Foreskin fibroblast (primary cell): ENCODE measurements around a stretch of chr9.

GRCh38 chr9:134340451-134341291 is 14.4 kb downstream of the RXRA start:
- RRBS, result no CpG with 5 or more reads among the region's 32 CpGs

GRCh38 chr9:134347995-134348909 is 22.0 kb downstream of the RXRA start:
- RRBS, result 25% methylated on average over 7 of the region's 31 CpGs

GRCh38 chr9:134356477-134357559 is 30.6 kb downstream of the RXRA start:
- RRBS, result no CpG with 5 or more reads among the region's 35 CpGs

- RRBS, result 80% methylated on average over 5 of the region's 43 CpGs
These were observed 60.9 kb downstream of the RXRA start for GRCh38 chr9:134386785-134387890.

DNA sequence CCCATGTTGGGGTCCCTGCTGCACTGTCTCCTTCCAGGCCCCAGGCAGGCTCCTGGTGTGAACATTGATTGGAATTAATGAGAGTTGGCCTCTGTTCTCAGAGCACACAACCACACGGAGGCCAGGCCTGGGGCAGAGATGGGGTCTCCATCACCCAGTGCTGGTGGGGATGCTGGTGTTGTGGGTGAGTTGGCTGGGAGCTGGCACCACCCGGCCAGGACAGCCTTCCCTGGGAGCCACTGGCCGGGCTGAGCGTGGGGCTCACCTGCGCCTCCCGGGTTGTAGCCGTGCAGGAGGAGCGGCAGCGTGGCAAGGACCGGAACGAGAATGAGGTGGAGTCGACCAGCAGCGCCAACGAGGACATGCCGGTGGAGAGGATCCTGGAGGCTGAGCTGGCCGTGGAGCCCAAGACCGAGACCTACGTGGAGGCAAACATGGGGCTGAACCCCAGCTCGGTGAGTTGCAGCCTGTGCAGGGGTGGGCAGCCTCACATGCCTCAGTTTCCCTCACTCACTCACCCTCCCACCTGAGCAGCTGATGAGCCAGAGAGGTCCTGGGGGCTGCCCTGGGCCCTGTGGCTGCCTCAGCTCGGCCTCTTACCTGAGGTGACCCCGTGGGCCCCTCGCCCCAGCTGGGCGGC is 90.7 kb downstream of the RXRA start:
- RRBS, result 93% methylated on average over 10 of the region's 23 CpGs

DNA sequence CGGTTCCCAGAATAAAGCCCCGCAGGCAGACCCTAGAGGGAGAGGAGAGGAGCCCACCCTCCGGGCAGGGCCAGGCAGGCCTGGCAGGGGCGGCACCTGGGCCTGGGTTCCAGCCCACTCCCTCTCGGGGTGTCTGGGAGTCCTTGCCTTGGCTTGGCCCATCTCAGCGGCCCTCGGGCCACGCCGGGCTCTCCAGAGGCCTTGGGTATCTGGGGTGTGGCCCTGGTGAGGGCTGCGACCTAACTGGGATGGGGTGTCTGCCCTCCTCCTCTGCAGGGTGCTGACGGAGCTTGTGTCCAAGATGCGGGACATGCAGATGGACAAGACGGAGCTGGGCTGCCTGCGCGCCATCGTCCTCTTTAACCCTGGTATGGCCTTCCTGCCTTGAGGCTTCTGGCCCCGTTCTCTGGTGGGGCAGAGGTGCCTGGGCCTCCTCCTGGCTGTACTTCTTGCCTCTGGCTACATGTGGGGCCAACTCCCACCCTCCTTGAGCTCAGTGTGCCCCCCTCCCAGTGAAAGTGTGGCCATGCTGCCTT is 105.4 kb downstream of the RXRA start:
- RRBS, result no CpG with 5 or more reads among the region's 17 CpGs

DNA sequence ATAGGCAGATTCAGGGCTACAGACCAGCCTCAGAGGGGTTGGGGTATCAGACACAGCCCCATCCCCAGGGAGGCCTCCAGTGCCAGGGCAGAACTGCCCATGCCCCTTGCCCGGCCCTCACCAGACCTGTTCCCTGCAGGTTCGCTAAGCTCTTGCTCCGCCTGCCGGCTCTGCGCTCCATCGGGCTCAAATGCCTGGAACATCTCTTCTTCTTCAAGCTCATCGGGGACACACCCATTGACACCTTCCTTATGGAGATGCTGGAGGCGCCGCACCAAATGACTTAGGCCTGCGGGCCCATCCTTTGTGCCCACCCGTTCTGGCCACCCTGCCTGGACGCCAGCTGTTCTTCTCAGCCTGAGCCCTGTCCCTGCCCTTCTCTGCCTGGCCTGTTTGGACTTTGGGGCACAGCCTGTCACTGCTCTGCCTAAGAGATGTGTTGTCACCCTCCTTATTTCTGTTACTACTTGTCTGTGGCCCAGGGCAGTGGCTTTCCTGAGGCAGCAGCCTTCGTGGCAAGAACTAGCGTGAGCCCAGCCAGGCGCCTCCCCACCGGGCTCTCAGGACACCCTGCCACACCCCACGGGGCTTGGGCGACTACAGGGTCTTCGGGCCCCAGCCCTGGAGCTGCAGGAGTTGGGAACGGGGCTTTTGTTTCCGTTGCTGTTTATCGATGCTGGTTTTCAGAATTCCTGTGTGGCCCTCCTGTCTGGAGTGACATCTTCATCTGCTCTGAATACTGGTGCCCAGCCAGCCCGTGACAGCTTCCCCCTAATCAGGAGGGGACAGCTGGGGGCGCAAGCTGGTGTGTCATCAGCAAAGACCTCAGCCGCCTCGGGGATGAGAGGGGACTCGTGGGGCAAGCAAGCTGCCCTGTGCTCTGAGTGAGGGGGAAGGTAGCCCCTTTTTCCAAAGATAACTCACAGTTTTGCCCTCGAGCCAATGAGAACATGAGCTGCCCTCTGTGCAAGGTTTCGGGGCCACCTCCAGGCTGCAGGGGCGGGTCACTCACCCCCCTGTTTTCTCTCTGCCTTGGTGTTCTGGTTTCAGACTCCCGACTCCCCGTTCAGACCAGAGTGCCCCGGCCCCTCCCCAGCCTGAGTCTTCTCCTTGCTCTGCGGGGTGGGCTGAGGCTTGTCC is 110.4 kb downstream of the RXRA start:
- RRBS, result 49% methylated on average over 4 of the region's 34 CpGs

DNA sequence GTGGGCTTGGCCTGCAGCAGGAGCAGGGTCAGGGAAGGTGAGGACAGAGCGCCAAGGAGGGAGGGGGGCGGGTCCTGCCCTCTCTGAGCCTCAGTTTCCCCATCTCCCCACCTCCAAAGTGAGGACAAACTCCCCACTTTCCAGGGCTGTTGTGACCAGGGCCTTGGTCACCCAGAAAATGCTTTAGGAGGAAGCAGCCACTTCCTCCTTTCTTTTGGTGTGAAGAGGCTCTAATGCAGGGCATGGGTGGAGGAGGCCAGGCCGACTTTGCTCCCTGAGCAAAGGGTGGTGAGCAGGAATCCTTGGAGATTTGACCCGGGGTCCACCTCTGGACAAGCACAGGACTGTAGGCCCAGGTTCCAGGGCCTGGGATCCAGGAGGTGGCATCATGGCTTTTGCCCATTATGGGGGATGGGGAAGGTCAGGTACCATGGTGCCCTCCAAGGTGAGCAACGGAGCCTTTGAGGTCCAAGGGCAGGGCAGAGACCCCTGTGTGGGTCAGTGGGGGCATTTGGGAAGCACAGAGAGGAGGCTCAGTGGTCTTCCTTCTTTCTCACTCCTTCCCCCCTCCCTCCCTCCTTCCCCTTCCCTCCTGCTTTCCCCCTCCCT is 117.6 kb downstream of the RXRA start:
- RRBS, result no CpG with 5 or more reads among the region's 5 CpGs

GRCh38 chr9:134458391-134458851 is 132.2 kb downstream of the RXRA start:
- RRBS, result 11% methylated on average over 3 of the region's 10 CpGs

GRCh38 chr9:134637263-134637863 is 4.2 kb upstream of the COL5A1 start:
- RRBS, result no CpG with 5 or more reads among the region's 17 CpGs

DNA sequence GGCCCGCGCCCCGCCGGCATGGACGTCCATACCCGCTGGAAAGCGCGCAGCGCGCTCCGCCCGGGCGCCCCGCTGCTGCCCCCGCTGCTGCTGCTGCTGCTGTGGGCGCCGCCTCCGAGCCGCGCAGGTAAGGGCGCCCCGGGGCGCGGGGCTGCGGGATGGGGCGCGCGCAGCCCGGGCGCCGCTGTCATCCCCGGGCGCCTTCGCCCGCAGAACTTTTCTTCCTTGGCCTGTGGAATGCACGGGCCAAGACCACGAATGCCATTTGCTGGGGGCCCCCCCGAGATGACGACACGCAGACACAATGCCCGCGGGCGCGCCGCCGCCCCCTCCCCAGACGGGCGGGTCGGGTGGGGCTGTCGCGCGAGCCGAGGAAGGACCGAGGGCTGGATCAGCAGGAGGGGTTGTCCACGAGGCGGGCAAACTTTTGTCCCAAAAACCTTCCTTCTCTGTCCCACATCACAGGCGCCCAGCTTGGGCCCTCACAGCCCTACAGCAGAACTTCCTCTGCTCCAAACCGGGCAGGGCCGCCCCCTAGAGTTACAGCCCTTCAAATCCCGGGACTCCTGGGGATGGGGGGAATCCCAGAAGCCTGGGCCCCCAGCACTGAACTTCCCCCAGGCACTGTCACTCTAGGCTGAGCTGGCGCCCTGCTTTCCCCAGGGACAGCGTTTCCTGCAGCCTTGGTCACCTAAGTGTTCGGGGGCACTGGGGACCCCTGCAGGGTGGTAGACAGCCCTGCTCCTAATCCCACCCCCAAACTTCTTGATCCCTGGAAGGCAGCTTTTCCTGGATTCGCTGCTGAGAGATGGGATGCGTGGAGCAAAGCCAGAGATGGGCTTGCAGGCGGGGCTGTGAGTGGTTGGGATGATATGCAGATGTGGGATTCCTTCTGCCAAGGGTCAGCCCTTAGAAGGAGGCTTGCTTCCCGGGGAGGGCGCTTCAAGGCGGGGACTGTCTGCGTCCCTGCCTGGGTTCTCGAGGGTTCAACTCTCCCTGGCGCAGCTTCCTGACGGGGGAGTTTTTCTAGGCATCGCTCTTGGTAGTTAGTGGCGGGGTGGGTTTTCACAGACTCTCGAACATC is 909 bp downstream of the COL5A1 start:
- RRBS, result 2% methylated on average over 23 of the region's 76 CpGs

DNA sequence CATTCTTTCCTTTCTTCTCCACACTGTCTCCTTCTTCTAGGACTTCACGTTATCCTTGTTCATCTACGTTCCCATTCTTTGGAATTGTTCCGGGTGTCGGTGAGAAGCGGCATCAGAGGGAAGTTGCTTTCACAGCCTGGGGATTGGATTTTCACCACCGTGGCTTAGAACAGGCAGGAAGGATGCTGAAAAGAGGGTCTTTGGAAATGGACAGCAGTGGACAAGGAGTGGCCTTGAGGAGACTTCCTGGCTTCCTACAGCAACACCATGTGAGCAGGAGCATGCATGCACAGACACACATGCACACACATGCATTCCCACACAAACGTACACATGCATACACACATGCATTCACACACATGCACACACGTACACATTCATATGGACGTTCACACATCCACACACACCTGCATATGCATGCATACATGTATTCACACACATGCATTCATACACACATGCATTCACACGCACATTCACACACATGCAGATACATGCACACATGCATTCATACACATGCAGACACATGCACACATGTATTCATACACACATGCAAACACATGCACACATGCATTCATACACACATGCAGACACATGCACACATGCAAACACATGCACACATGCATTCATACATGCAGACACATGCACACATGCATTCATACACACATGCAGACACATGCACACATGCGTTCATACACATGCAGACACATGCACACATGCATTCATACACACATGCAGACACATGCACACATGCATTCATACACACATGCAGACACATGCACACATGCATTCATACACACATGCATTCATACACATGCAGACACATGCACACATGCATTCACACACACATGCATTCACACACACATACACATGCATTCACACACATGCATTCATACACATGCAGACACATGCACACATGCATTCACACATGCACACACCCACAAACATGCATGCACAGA is 105.8 kb downstream of the COL5A1 start:
- RRBS, result no CpG with 5 or more reads among the region's 11 CpGs

- RRBS, result no CpG with 5 or more reads among the region's 10 CpGs
These were observed 91.6 kb upstream of the FCN2 start for GRCh38 chr9:134788936-134789496.

DNA sequence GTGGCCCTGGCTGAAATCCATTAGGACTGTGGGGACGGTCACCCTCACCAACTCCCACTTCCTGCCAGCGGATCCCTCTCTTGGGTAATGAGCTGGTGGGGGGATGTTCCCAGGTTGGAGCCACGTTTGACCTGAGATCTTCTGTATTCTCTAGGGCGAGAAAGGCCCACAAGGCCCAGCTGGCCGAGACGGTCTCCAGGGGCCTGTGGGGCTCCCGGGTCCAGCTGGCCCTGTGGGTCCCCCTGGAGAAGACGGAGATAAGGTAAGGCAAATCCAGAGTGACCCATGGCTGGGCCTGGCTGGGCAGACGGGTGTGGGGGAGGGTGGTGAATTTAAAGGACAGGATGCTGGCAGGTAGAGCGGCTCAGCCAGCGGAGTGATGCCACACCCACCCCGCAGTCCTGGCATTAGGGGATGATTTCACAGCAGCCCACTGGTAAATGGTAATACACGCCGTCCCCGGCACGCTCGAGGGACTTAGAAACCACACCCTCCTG is 71.5 kb upstream of the FCN2 start:
- RRBS, result 33% methylated on average over 3 of the region's 17 CpGs

- RRBS, result 22% methylated on average over 4 of the region's 15 CpGs
These were observed 69.3 kb upstream of the FCN2 start for GRCh38 chr9:134811267-134811652.

GRCh38 chr9:134842590-134843344 is 37.8 kb upstream of the FCN2 start:
- RRBS, result no CpG with 5 or more reads among the region's 17 CpGs

DNA sequence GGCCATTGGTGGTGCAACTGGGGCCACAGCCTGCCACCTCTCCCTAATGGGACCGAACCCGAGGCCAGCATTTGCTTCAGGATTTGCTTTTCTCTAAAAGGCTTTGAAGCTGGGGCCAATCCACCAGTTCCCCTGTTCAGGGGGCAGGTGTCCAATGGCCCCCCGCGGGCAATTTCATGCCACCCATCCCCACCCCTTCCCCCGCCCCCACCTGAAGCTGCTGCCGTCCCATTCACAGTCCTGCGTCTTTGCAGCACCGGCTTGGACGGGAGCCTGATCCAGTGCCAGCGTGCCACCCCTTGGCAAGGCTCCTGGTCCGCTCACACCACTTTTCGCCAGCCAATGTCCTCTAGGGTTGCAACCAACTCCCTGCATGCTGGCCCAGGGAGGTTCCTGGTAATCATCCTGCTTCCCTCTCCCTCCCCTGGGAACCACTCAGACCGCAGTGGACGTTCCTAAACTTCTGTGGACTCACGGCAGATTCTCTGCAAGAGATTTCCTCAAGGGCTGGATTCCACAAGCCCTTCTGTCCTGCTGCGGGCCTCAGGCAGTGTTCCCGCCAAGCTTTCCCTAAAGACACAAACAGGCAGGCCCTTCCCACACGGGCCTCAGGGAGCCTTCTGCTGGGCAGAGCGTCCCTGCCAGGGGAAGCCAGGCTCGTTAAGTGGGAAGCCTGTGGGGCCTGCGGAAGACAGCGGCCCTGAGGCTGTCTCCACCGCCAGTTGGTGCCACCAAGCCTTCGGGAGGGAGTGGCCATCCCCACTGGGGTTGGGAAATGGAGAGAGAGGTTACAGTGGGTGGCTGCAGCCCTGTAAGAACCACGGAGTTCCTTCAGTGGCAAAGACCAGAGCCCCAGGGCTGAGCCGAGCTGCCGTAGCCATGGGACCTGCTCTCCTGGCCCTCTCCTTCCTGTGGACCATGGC is 16.6 kb upstream of the FCN2 start:
- RRBS, result no CpG with 5 or more reads among the region's 27 CpGs

- RRBS, result no CpG with 5 or more reads among the region's 11 CpGs
These were observed 11.4 kb upstream of the FCN1 start for GRCh38 chr9:134929017-134929601.

DNA sequence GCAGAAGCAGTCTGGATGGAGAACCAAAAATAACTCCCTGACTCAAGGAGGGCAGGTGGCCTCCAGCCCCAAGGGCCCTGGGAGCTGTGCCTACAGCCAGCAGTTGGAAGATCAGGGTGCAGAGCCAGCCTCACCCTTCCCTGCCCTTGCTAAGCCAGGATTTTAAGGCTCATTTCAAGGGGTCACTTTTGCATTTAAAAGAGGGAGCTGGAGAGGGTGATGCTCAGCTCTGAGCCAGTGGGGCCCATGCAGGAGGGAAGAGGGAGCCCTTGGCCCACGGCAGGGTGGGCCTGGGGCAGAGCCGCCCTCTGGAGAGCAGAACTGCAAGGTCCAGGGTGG is 15.8 kb downstream of the OLFM1 start:
- RRBS, result no CpG with 5 or more reads among the region's 2 CpGs

DNA sequence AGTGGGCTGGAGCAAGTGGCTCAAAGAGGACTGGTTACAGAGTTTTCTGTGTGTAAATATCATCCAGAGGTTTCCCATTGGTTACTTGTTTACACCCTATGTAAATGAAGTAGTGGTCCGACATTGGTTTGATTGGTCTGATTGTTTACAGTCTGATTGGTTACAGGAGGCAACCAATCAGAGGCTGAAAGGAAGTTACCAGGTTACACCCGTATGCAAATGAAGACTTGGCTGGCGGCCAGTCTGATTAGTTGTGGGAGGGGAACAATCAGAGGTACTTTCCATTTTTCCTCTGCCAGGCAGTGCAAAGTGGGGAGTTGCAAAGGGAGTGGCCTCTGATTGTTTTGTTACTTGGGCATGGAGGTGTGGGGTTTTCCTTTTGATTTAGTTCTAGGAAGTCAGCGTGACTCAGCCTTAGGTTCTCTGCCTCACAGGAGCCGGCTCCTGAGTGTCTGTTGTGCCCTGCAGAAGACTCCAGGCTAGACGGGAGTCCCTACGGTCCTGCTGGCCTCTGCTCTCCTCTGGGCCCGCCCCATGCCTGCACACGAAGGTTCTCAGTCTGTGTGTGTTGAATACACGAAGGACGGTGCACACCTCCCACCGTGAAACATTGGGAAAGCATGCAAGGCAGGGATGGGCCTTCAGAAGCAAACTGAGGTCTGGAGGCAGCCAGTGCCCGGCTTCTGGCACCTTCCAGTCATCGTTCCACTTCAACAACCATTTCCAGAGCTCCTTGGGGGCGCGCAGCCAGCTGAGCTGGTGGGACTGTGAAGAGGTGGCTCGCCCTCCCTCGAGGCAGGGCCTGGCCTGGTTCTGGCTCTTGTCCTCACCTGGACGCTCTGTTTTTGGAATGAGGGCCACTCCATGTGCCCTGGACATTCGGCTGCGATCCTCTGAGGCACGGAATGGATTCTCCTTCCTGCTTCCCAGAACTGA is 43.0 kb downstream of the OLFM1 start:
- RRBS, result no CpG with 5 or more reads among the region's 22 CpGs